Non-pigmented ciliary epithelial cell (primary cell): ENCODE results near the genes HYLS1 and PUS3.

- RRBS, result no CpG with 5 or more reads among the region's 5 CpGs
These were observed 12.1 kb upstream of the TMEM218 start for GRCh38 chr11:125123538-125124003.

DNA sequence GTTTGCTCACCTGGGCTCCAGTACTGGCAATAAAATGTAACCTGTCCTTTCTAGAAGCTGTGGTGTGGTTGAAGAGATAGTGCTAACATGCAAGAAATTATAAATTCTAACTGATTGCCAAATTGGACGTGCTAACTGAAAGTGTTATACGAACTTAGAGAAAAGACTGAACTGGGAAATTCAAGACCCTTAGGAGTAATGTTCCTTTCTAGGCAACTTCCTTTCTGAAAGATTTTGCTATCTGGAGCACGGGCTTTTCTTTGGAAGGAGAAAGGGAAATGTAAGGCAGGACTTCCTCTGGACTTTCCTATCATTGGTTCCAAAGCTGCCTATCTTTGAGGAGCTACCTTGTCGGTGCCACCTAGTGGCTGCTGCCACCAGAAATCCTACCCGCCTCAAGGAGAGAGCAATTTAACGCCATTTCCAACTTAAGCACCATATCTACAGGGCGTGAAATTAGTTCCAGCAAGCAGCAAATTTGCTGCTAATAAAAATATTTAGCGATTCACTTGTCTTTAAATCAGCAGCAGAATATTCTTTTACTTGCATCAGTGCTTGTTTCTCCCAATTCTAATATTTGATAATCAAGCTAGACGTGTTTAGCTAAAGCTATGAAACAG lies 12.7 kb upstream of the TMEM218 start:
- RRBS, result no CpG with 5 or more reads among the region's 9 CpGs

GRCh38 chr11:125887400-125888532 lies at the start of gene HYLS1:
Gene HYLS1 (plus strand): TSS chr11:125887668.
- RRBS, result 1% methylated on average over 41 of the region's 95 CpGs

GRCh38 chr11:125901613-125902388 lies 1.2 kb downstream of the PUS3 start:
- RRBS, result no CpG with 5 or more reads among the region's 13 CpGs

DNA sequence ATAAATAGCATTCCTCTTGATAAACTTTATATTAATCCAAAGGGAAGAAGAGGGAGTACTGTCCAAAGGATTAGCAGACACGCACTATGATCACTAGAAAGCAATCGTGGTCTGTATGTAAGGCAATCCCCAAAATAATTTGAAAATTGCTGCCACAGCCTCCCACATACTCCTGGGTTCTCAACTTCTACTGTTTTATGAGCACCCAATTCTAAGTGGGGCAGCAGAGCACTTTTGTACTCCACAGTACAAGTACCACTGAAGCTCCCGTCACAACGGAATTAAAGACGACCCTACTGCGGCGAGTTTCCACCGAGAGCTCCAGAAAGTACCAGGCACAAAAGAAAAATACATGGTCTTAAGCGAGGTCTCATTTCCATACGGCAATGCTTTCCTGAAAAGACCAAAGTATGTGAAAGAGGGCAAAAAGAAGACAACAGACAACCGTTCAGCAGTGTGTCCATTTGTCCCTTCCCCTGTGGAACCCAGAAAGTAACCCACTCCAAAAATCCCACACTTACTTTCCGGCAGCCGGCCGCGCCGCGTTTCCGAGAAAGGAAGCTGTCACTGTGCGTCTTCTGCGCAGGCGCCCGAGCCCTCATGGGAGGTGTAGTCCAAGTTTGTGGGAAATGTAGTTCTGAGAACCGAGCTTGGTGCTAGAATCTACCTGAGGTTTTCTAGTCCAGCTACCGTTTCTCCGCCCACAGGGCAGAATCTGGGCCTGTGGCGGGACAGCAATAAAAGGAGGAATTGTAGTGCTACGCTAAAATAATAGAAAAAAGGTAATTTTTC lies at the start of gene PUS3:
PUS3 (minus strand) TSS at position 558 of the 792 bp plus-strand sequence.
- RRBS, result no CpG with 5 or more reads among the region's 27 CpGs

- RRBS, result no CpG with 5 or more reads among the region's 10 CpGs
These were observed 50.9 kb upstream of the CDON start for GRCh38 chr11:126113366-126114090.

DNA sequence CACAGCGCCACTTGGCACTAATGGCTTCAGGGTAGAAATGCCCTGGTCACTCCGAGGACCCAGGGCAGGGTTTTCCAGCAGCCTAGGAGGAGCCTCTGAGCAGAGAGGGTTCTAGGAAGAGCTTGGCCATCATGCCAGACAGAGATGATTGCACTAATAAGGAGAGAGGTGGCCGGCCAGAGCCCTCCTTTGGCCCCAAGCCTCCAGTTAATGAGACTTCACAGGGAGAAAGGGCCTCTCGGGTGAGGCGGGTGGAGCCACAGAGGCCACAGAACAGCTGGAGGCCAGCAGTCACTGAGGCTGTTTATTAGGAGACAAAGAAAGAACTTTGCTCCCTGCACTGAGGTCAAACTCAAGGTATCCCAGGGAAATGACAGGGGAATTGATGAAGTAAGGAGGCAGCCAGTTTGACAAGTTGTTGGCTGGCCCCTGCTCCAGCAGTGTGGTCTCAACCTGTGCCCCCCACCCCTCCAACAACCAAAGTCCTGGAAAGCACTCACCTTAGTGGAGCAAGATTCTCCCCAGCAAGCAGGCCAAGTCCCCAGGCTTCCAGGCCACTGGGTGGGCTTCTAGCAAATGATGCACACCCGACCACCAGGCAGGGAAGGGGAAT lies 53.4 kb downstream of the RPUSD4 start:
- RRBS, result no CpG with 5 or more reads among the region's 6 CpGs

DNA sequence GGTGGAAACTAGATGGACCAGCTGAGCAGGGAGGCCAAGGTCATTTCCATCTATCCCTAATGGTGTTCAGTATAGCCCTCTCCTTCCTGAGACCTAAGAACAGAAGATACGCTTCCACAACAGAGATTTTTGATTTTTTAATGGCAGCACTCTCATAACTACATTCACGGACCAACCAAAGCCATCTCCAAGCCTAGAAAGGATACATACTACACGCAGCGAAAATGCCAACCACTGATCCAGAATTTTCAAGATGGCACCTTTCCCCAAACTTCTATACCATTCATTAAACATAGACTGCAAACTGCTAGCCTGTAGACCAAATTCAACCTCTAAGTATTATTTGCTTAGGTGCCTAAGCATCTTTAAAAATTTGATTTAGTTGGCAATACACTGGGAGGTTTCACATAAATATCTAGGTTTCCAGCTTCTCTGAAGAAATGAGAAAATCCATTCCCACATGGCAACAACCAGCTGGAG lies 9.1 kb downstream of the RPUSD4 start:
- RRBS, result no CpG with 5 or more reads among the region's 4 CpGs

DNA sequence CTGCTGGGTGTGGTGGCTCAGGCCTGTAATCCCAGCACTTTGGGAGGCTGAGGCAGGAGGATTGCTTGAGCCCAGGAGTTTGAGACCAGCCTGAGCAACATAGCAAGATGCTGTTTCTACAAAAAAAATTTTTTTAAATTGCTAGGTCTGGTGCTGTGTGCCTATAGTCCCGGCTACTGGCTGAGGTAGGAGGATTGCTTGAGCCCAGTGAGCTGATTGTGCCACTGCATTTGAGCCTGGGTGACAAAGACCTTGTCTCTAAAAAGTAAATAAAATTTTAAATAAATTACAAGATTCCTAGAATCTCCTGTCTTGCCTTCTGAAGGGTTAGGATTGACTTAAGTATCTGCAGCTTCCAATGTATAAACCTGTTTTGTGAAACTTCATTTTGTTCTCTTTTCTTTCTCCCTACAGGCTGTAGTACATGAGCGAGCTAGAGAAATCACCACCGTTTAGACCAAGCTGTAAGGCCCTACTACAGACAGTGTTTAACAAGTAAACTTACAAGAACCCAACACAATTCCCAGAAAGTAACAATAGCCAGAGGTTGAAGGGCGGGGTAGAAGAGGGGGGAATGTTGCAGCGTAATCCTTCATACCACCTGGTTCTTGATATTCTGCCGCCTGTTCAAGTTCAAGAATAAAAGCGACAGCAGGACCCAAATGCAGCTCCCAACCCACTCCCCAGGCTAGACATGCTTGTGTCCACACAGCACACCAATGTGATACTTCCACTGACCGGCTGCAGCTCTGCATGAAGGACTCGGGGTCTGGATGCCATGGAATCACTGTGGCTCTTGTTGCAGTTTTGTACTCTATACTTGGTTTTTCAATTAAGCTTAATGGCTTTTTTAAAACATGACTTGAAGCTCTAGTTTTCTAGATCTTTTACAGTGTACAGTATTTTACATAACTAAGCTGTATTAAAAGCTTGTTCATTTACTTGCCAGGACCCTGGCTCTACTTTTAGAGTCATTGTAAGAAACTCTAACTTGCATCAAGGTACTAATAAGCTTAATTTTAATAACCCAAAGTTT lies 6.7 kb downstream of the SRPRA start:
- RRBS, result no CpG with 5 or more reads among the region's 9 CpGs

- RRBS, result no CpG with 5 or more reads among the region's 11 CpGs
These were observed 2.4 kb downstream of the FOXRED1 start for GRCh38 chr11:126271345-126271777.

GRCh38 chr11:126326942-126328228 lies 23.5 kb downstream of the DCPS start:
- RRBS, result 78% methylated on average over 3 of the region's 38 CpGs

- RRBS, result no CpG with 5 or more reads among the region's 8 CpGs
These were observed 55.2 kb downstream of the ST3GAL4 start for GRCh38 chr11:126410525-126411239.

- RRBS, result no CpG with 5 or more reads among the region's 7 CpGs
These were observed 59.7 kb downstream of the ST3GAL4 start for GRCh38 chr11:126415131-126415579.

DNA sequence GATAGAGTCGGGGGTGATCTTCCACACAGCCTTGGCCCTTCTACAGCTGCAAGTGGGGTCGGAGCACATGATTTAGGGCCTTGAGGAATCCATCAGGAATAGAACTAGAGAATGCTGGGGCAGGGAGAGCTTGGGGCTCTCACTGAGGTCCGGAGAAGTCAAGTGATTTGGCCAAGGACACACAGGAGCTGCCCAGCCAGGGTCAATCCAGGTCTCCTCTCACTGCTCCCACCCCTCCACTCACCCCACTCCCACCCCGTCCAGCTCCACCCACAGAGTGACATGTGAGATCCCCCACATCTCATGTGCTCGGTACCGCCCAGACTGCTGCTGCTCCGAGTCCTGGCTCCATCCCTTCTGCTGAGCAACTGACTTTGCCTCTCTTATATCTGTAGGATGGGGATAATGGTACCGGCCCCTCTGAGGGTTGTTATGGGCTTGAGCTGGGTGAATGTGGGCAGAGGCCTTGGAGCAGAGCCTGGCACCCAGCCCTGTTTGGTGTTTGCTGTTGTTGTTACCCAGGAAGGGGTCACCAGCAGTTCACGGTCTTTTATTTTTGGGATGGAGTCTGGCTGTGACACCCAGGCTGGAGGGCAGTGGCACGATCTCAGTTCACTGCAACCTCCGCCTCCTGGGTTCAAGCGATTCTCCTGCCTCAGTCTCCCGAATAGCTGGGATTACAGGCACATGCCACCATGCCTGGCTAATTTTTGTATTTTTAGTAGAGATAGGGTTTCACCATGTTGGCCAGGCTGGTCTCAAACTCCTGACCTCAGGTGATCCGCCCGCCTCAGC lies 77.0 kb downstream of the ST3GAL4 start:
- RRBS, result no CpG with 5 or more reads among the region's 15 CpGs

DNA sequence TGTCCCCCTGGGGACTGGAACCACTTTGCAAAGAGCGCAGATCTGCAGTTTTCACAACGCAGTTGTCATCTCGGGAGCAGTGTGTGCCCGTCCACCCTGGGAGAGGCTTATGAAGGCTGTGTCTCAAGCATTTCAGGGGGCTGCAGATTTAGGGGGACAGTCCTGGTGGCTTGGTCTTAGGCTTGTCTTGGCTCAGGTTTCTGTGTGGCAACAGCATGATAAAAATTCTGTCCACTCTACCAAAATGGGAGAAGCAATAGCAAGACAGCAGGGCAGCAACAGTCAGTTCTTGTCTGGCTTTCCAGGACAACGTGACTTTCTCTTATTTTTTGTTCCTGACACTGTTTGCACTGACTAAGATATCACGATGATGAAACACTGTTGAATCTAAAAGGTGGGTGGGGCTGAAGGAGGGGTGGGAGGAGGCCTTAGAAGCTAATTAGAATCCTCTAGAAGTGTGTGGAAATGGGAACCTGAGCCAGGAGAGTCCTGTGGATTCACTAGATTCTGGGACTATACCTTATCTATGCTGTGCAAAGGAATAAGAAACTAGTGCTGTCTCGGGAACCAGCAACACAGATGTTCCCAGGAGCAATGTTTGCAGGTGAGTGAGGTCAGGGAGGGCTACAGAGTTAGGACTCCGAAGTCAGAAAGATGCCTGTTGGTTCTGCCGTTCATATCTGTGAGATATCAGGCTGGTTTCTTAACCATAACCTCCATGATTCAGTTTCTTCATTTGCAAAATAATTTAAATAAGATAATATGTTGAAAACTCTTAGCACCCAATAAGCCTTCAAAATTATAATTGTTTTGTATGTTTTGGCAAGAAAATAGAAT lies 300.3 kb downstream of the ST3GAL4 start:
- RRBS, result no CpG with 5 or more reads among the region's 9 CpGs

DNA sequence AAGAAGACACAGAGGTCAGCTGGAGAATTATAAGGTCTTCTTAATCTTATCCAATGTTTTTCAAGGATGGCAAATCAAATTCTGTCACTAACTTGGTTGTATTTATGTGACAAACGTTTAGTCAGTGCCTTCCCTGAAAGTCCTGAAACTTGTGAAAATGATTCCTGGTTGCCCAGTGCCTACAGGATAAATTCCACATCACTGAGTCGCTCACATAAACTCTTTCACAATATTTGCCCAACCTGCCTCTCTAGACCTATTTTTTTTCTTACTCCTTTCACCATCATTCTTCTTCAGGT lies 379.7 kb downstream of the ETS1 start:
- RRBS, result no CpG with 5 or more reads among the region's 2 CpGs

DNA sequence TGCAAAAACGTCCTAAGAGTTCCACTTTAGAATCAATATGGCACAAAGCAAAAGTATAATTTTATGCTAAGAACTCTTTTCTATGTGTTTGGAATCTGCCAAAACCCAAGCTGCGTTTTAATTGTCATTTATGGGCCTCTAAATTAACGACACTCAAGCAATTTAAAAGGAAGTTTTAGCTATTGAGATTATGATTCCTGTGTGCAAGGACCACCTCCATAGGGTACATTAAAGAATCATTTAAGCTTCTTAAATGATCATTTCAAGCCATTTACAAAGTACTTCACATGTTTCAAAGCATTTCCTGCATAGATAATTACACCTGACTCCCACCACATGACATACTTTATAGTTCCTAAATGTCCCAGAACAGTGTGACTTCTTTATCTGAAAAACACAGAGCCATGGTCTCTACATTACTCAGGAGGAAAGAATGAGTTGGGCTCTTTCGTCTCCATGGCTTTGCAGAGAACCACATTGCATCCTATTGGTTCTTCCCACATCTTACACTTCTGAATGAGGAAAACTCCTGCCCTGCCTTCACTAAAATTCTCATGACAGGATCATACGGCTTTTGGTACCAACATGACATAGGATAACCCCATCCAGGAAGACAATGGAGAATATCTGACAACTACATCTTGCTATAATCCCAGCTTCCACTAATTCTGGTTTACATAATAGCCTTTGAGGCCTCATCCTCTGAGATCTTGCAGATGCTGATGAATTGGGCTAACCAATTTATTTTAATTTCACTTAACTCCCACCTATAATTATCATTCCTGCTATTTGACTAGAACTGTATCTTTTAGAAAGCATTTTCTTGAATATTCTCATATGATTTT lies 88.6 kb downstream of the ETS1 start:
- RRBS, result no CpG with 5 or more reads among the region's 5 CpGs

- RRBS, result no CpG with 5 or more reads among the region's 17 CpGs
These were observed 41.1 kb upstream of the ETS1 start for GRCh38 chr11:128628063-128629220.

- RRBS, result 2% methylated on average over 19 of the region's 34 CpGs
These were observed 290 bp downstream of the FLI1 start for GRCh38 chr11:128694248-128694475.

DNA sequence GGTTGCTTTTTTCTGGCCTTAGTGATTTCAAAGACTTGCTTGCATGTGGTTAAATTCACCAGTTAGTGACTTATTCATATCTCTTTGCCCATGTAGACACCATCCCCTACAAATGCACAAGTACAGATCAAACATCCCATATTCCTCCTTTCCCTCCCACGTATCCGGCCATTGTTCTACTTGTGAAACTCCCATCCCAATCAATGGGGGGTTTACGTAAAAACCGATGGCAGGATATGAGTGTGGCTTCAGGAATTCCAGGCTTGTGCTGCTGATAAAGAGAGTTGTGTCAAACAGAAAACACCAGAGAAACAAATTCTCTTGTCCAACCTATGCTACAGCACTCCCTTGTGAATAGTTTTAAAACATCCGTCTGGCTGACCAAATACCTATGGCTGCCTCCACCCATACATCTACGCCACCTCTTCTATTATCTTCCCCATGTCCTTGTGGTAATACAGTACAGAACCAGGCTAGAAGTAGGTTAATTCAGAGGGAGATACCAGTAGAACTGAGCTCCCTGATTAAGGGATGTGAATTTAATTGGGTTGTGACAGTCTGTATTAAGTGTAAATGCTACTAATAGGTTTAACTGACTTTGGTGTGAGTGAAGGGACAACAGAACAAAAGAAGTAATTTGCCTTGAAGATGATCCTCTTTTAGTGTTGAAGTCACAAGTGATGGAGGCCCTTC lies 15.6 kb downstream of the FLI1 start:
- RRBS, result no CpG with 5 or more reads among the region's 6 CpGs